A375 (cell line): ENCODE measurements around a stretch of chr6.

DNA sequence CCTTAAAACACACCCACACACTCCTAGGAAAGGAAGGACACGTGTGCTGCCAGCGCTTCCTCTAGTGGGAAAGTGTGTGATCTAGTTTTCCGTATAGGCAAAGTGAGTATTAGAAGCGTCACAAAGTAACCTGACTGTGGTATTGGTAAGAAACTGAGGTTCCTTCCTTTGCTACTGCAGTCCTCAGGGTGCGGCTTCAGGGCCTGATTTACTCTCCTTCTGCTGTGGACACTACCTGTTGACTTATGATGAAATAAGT lies 36.0 kb upstream of the MPC1 start:
- RAMPAGE, long total RNA, result no peak

DNA sequence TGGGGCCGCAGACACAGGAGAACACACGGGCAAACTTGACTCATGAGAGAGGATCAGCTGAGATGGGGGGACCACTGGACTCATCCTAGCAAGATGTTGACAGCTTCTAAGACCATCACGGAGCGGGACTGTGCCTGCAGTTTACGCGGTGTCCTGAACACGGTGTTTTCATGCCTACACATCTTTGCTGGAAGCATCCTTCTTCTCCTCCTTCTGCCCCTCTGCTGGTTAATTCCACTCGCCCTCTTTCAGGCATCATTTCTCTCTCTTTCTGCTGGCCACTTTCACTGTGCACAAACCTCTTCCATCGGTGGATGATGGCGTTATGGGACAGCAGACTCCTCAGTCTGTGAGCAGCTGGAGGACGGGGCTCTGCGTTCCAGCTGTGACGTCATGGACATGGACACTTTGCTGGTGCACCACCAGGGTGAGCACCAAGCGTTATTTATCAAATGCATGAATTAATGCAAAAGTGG lies 82.7 kb upstream of the MPC1 start:
- RAMPAGE, long total RNA, result no peak

DNA sequence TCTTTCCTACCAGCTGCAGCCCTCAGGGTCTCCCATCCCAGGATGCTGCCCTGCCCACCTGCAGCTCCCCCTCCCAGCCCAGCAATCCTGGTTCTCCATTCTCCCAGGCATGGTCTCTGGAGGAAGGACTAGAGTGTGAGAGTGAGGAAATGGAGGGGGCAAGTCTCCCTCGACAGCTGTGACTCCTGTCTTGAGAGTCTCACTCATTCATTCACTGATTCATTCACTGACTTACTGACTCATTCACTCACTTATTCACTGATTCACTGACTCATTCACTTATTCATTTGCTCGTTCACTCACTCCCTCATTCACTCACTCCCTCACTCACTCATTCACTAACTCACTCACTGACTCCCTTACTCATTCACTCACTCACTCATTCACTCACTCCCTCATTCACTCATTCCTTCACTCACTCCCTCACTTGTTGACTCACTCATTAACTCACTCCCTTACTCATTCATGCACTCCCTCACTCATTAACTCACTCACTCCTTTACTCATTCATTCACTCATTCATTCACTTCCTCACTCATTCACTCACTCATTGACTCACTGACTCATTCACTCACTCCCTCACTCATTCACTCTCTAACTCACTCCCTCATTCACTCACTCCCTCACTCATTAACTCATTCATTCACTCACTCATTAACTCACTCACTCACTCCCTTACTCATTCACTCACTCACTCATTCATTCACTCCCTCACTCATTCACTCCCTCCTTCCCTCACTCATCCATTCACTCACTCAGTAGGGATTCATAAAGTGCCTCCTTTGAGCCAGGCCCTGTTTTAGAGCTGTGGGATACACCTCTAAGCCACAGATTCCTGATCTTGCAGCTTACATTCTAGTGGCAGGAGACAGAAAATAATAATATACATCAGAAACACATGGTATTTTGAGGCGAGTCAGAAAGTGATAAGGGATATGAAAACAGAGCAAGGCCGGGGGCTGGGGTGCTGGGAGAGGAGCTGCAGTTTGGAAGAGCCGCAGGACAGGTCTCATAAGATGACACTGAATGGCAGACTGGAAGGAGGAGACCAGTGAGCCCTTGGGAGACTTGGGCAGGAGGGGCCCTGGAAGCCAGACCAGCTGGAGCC lies 84.1 kb upstream of the MPC1 start:
- RAMPAGE, long total RNA, result no peak

GRCh38 chr6:166540970-166541685 lies 45.4 kb downstream of the RAMACL start:
- RAMPAGE, long total RNA, result no peak

- RAMPAGE, long total RNA, result no peak
These were observed 779 bp downstream of the RPS6KA2 start for GRCh38 chr6:166626203-166626741.

DNA sequence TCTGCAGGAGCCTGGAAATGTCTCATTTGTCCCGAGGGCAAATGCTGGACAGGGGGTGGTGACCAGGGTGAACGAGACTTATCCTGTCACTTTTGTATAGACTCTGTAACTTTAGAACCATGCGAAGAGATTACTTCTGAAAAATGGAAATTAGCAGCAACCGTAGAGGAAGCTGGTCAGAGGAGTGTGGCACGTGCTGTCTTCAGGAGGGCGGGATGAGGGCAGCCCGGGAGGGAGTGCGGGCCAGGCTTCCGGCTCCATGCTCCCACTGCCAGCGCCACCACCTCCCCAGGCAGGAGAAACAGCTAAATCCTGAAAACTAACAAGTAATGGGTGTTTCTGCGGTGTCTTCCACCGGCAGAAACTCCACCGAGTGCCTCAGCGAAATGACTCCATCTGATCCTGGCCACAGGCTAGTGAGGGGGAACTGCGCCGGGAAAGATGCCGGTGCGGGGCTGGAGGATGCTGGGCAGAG lies 121.0 kb upstream of the RPS6KA2 start:
- RAMPAGE, long total RNA, result no peak

- RAMPAGE, long total RNA, result no peak
These were observed 144.2 kb upstream of the RPS6KA2 start for GRCh38 chr6:166771313-166771540.

GRCh38 chr6:166861969-166862742 lies 94.2 kb downstream of the RNASET2 start:
- RAMPAGE, long total RNA, result no peak

GRCh38 chr6:166927304-166927784 lies 29.0 kb downstream of the RNASET2 start:
- RAMPAGE, long total RNA, result no peak

DNA sequence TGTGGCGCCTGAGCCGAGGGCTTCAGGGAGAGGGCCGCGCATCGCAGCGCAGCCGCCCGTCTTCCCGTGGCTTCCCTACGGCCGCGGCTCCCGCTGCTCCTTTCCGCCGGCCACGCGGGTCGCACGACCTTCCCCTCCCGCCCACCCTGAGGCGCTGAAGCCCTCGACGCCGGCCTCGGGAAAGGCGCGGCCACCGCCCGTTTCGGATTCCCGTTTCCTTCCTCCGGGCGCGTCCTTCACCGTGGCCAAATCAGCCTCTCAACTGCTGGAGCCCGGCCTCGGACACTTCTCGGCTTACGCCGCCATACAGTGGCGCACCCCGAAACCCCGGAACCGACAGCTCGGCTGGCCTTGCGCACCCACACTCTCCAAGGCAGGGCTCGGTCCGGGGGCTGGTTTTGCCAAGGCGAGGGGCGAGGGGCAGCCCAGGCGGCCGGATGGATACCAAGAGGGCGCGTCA lies 1.1 kb upstream of the CEP43 start:
- RAMPAGE, long total RNA, result no peak

DNA sequence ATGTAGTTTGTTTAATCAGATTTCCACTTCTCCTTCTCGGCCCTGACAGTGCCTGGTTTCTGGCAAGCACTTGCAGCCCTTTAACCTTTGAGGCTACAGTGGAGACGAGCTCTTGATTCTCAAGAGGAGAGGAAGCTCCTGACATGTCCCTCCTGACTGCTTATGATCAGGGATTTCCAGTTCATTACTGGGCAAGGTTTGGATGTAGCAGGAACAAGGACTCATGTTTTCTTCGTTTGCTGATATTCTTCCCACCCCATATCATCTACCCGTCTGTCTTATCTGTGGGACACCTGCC lies 31.1 kb downstream of the CEP43 start:
- RAMPAGE, long total RNA, result no peak

DNA sequence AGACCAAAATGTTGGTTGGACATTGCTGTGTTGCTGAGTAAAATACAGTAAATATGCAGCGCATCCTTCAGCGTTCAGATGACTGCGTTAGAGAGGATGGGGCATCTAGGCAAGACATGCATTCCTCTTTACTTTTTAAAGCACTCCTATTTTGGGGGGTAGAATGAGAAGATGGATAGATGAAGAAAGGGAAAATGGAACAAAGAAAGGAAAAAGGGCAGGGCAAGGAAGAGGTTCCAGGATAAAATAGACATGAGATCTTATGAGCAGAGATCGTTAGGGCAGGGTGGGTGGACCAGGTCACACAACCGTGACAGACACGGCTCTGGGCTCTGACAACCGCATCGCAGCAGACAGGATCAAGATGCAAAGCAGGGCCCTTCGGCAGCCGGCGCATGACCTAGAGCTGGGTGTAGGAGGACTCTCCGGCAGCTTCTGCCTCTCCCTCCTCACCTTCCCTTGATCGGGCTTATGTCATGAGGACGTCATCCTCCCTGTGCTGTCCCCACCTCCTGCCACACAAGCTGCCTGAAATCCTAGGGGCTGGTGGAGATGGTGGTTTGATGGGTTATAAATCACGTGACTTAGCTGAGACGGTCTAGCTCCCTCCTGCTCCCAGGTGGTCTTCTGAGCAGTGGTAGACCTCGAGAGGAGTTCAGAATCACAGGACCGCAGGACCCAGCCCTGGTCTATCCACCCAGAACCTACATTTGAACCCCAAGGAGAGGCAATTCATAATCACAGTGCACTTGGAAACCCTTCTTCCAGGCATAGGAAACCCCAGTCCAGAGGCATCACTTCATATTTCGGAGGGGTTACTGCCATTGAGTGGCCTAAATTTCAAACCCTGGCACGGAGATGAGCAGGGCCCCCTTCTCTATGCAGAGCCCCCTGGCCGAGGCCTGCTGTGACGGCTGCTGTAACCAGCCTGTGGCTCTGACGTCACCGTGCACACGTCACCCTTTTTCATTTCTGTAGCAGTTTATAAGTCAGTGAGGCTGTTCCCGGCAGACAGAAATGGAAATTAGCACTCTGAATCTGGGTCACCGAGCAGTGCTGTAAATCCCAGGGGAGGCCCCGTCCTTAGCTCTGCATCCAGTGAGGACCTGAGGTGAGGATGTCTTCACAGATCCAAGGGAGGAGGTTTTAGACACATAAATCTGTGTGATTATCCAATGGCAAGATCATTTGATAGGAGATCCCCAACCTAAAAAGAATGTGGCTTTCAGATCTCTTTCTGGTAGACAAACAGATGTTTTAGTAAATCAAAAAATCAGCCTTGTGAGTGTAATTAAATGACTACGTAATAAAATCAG lies 8.7 kb upstream of the CCR6 start:
- RAMPAGE, long total RNA, result no peak

- RAMPAGE, long total RNA, result no peak
These were observed 3.4 kb upstream of the CCR6 start for GRCh38 chr6:167119366-167120094.

DNA sequence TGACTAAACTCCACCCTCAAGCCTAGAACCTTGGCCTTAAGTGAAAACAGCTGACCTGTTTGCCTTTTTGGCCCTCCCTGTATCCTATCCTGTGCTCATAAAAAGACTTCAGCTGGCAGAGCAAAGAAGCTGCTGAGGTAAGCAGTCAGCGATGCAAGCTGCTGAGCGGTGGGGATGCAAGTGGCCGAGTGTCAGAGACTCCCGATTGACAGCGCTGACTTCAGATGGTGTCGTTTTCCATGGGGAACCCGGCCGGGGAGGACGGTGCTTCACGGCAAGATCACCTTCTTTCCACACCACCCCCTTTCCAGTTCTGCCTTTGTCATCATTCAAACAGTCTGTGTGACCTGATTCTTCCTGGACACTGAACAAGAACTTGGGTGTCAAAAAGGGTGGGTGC lies 53.0 kb upstream of the UNC93A start:
- RAMPAGE, long total RNA, result no peak

- RAMPAGE, long total RNA, result no peak
These were observed 3.7 kb upstream of the TTLL2 start for GRCh38 chr6:167321146-167321602.

DNA sequence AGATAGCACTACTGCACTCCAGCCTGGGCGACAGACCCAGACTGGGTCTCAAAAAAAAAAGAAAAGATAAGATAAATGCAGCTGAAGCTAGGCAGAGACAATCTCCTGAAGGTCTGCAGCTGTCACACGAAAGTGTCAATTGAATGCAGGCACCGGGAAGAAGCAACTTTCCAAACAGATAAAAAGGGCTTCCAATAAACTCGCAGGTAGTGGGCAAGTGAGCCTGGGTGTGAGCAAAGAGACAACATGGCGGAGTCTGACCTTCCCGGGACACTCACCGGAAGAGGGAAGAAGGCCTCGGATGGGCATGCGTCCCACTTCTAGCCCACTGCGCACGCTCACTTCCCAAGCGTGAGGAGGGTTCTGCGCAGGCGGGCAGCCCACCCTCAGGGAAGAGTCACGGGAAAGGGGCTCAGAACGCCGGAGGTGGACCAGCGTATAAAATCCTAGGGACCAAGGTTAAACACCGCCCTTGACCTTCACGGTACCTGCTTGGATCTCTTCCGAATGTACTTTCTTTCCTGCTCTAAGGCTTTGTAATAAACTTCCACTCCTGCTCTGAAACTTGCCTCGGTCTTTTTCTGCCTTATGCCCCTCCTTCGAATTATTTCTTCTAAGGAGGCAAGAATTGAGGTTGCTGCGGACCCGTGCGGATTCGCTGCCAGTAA lies 95.5 kb upstream of the AFDN start:
- RAMPAGE, long total RNA, result no peak

DNA sequence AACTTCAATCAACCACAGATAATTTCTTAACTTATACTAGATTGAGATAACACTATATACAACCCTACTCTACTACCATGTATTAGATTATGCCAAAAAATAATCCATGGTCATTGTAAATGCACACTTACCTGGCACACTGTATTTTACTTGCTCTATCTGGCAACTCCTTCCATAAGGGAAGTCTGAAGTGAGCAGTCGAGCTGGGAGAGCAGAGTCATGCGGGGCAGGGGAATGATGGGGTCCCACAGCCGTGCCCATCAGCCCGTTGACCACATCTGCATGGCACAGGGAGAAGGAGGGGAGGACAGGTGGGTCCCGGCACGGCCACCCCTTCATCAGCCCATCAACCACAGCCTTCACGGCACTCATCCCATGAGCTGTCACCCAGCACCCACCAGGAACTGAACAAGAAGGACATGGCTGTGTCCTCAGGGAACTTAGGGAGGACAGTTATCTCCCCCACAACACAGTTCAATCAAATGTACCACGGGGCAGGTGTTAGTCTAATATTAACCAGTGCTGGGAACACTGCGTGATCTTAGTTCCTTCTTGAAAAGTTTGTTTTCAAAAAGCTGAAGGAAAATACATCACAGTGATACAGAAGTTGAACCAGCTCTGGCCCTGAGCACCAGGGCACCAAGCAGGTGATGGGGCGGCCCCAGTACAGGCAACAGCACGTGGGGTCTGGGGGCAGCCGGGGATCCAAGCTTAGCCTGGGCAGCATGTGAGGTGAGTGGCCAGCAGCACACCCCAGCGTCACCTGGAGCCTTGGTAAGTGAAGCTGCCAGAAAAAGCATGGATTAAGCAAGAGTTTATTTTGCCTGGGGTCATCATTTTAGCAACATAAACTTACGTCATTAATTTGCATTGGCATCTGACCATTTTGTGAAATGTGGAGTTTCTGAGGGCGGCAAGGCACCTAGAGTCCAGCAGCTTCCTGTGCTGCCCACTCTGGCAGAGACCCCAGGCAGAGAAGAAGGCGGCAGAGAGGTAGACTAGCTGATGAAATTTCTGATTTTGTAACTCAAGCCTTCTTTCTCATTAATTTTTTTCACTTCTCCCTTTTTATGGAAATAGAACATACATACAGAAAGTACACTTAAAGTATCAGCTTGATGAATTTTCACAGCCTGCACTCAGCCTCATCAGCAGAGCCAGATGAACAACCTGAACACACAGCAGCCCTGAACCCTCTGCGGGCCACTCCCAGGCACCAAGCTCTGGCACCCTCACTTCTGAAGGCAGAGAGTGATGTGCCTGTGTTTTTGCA lies 35.5 kb upstream of the AFDN start:
- RAMPAGE, long total RNA, result no peak

- RAMPAGE, long total RNA, result no peak
These were observed 27.3 kb upstream of the AFDN start for GRCh38 chr6:167799197-167799945.

- RAMPAGE, long total RNA, result no peak
These were observed 80.2 kb downstream of the AFDN start for GRCh38 chr6:167906766-167907417.

DNA sequence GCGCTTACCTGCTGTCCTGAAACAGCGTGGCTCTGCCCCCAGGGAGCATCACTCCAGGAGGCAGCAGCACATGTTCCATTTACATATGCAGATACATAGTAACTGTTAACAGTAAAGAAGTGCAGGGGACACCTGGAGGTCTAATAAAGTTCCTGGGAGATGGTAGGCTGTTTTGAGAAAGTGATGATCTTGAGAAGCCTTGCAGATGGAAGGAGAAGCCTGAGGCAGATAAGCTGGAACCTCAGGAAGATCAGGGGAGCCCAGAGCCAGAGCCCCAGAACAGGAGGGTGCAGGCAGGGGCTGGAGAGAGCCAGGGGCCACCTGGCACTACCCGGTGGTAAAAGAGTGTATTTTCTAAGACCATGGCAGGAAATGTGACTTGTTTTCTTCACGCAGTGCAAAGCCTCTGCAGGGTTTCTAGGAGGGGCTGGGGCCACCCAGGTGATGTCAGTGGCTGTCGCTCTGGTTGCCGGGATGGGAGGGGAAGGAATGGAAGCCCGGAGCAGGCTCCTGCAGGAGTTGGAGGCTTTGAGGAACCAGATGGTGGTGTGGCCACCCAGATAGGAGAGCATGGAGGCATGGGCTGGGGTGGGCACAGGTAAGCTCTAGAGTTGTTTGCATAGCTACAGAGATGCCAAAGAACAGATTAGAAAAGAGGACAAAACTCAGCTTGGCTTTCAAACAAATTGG lies 24.1 kb upstream of the KIF25 start:
- RAMPAGE, long total RNA, result no peak